ENCODE measurements around a stretch of chr16.

DNA sequence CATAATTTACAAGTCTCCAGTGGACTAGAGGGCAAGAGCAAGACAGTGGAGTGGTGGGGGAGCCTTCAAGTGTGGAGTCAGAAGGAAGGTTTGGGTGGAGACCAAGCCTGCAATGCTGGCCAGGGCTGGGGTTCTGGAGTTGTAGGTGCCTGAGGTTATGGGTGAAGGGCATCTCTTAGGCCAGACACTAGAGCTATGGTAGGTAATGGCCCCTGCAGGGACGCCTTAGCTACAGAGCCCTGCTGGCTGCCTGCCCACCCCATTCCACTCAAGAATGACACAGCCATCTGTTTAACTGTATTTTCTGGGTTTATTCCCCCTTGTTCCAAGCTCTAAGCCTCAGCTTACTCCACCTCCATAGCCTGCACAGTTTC is 2.4 kb downstream of the PSMB10 start:
- PRO-cap, 3 experiments = no peak in any of the 3 experiments
- RRBS = no CpG with 5 or more reads among the region's 1 CpG

GRCh38 chr16:67947877-67948876 is 4.3 kb upstream of the LCAT start:
- PRO-cap, 3 experiments = no peak in any of the 3 experiments
- RRBS = no CpG with 5 or more reads among the region's 24 CpGs

DNA sequence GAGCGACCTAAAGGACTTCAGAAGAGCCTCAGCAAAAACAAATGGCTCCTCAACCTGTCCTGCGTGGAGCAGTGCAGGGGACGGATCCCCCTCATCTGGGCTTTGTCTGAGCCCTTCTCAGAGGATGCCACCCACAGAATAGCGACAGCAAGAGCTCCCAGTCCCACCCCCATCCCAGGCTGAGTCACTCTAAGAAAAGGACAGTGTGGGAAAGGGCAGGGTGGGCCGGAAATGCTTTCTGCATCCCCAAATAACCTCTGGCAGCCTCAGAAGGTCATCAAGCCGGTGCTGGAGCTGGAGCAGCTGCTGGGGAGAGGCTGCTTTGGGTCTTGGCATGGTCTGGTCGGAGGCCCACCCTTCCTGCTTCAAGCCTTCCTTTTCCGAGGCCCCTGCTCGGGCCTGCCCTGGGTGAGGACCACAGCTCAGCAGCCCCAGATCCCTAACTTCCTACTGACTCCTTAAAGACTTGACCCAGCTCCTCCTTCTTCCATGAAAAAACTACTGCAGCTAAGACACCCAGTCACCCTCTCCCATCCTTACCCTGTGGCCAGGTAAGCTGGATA is 8.8 kb downstream of the SLC12A4 start:
- PRO-cap, 3 experiments = no peak in any of the 3 experiments
- RRBS = 0% methylated on average over 2 of the region's 9 CpGs

DNA sequence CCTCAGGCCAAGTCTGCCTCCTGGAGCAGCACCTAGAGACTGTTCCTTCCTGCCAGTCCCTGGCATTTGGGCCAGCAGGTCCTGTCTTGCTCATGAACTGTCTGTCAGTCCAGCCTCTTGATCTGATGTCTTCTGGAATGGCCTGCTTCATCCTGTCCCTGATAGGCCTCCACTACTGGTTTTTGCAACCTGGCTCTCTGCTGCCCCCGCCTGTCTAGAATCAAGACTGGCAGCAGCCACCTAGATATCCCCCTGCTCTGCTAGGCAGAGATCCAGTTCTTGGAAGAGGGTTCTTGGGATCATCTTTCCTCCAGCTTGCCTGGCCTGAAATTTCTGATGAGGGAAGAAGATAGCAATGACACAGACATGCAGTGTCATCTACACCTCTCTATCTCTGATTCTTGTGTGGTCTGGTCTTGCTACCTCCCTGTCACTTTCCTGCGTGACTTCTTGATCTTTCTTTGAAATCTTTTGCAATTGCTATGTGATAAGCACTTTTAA is 20.4 kb upstream of the NFATC3 start:
- PRO-cap, 3 experiments = no peak in any of the 3 experiments
- RRBS = no CpG with 5 or more reads among the region's 2 CpGs

DNA sequence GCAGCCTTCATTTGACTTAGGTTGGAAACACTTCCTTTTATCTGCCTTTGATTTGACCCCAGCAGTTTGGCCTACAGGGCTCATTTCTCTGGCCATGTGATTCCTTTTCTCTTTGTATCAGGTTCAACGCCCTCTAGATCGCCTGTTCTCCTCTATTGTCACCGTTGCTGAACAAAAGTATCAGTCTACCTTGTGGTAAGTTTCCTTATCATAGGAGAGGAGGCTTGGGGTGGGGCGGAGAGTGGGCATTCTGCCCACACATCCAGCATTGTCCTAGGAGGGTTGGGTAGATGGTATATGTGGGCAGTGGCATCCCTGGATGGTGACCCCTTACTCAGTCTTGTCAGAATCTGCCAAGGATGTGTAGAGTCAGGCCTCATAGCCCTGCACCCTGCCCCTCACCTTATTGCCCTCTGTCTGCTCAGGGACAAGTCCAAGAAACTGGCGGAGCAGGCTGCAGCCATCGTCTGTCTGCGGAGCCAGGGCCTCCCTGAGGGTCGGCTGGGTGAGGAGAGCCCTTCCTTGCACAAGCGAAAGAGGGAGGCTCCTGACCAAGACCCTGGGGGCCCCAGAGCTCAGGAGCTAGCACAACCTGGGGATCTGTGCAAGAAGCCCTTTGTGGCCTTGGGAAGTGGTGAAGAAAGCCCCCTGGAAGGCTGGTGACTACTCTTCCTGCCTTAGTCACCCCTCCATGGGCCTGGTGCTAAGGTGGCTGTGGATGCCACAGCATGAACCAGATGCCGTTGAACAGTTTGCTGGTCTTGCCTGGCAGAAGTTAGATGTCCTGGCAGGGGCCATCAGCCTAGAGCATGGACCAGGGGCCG is 6.6 kb upstream of the NFATC3 start:
- PRO-cap, 3 experiments = no peak in any of the 3 experiments
- RRBS = no CpG with 5 or more reads among the region's 11 CpGs

- PRO-cap, 3 experiments = no peak in any of the 3 experiments
- RRBS = no CpG with 5 or more reads among the region's 4 CpGs
Measured at GRCh38 chr16:68083789-68084112, 1.4 kb upstream of the NFATC3 start.

DNA sequence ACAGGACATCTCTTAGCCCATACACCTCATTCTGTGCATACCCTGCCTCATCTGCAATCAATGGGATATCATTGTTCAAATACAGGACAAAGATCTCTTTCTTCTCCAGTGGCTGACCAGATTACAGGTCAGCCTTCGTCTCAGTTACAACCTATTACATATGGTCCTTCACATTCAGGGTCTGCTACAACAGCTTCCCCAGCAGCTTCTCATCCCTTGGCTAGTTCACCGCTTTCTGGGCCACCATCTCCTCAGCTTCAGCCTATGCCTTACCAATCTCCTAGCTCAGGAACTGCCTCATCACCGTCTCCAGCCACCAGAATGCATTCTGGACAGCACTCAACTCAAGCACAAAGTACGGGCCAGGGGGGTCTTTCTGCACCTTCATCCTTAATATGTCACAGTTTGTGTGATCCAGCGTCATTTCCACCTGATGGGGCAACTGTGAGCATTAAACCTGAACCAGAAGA is 44.6 kb downstream of the ESRP2 start:
- PRO-cap, 3 experiments = no peak in any of the 3 experiments
- RRBS = no CpG with 5 or more reads among the region's 5 CpGs

GRCh38 chr16:68247262-68248388 is 2.5 kb downstream of the PLA2G15 start:
- PRO-cap, 3 experiments = no peak in any of the 3 experiments
- RRBS = no CpG with 5 or more reads among the region's 13 CpGs

DNA sequence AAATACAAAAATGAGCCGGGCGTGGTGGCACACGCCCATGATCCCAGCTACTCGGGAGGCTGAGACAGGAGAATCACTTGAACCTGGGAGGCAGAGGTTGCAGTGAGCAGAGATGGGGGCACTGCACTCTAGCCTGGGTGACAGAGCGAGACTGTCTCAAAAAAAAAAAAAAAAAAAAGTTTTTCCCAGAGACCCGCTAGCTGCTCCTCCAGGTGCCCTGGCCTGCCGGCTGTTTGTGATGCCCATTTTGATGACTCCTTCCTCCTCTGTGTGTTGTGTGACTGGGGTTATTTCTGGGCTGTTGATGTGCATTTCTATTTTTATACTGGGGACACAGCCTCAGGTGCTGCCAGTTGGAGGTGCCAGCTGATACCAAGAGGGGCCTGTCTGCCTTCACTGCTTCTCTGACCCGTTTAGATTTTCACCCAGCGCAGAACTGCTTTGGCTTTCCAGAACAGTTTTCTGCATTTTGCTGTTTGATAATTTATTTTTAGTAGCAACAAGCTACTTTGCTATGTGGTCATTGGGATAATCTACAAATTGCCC is 6.6 kb downstream of the PLA2G15 start:
- PRO-cap, 3 experiments = no peak in any of the 3 experiments
- RRBS = no CpG with 5 or more reads among the region's 9 CpGs

DNA sequence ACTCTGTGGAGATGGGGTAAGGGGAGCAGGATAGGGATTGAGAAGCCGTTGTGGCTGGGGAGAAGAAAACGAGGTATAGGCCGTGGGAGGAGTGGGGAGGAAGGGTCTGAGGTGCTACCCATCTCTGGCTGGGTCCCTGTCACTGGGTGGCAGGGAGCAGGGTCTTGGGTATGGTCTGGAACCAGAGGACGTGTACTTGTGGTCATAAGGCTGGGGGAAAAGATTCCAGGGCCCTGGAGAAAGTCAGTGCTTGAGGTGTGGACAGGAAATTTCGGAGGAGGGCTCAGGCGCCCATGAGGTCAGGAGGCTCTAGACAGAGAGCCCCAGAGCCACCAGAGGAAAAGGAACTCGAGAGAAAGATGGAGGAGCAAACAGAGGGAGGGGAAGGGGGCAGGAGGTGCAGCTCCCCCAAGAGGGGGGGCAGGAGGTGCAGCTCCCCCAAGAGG is 810 bp upstream of the SLC7A6 start:
- PRO-cap, 3 experiments = no peak in any of the 3 experiments
- RRBS = no CpG with 5 or more reads among the region's 7 CpGs

- PRO-cap, 3 experiments = no peak in any of the 3 experiments
- RRBS = no CpG with 5 or more reads among the region's 4 CpGs
Measured at GRCh38 chr16:68265917-68266029, 1.4 kb downstream of the SLC7A6 start.

- PRO-cap, 3 experiments = no peak in any of the 3 experiments
- RRBS = no CpG with 5 or more reads among the region's 18 CpGs
Measured at GRCh38 chr16:68296291-68297048, 14.3 kb downstream of the SLC7A6OS start.

DNA sequence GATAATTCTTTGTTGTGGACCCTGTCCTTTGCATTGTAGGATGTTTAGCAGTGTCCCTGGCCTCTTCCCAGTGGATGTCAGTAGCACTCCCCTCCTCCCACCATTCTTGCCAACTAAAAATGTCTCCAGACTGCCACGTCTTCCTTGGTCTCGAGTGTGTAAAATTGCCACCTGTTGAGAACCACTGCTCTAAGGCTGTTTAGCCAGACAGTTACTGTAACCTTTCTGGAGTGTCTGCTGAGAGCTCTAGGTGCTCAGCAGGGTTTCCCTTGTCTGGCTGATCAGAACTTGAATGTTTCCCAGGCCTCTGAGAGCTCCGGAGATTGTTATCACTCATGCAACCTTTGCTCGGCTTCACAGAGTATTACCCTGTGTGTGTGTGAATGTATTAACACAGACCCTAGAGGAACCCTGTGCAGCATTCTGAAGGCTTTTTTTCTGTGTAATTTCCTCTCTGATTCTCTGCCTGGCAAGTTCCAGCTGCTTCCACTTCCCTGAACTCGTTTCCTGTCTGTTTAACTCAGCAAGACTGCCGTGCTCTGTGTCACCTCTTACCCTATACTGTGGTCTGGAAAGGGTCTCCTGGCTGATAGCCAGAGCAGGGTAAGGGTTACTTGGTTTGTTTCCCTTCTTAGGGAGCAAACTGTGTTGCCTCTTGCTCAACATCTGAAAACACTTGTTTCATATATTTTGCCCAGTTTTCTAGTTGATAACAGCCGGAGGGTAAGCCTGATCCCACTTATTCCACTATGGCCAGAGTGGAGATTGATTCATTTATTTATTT is 21.6 kb downstream of the PRMT7 start:
- PRO-cap, 3 experiments = no peak in any of the 3 experiments
- RRBS = no CpG with 5 or more reads among the region's 7 CpGs

GRCh38 chr16:68507613-68508041 is 31.5 kb upstream of the ZFP90 start:
- PRO-cap, 3 experiments = no peak in any of the 3 experiments
- RRBS = no CpG with 5 or more reads among the region's 5 CpGs

DNA sequence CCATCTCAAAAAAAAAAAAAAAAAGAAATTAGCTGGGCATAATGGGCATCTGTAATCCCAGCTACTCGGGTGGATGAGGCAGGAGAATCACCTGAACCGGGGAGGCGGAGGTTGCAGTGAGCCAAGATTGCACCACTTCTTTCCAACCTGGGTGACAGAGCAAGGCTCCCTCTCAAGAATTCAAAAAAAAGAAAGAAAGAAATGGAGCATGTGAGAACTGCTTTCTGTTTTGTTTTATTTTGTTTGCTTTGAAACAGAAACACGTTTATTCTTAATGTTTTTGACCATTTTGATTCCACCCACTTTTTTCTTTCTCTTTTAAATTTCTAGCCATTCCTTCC is 47.9 kb downstream of the TANGO6 start:
- PRO-cap, 3 experiments = no peak in any of the 3 experiments
- RRBS = no CpG with 5 or more reads among the region's 4 CpGs

DNA sequence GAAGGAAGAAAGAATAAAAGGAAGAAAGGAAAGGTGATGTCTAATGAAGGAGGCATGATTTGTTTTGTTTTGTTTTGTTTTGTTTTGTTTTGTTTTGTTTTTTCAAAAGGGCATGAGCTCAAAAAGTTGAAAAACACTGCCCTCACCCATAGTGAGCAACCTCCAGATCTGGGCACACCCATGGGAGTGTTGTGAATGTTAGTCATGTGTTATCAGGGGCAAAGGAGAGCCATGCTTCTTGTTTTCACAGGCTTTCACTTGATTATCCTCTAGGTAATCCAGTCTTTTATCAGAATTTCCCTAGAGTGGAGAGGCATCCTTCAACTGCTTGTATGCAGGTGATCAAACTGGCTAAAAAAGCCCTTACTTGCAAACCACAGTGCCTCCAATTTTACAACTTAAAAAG is 80.4 kb downstream of the TANGO6 start:
- PRO-cap, 3 experiments = no peak in any of the 3 experiments

DNA sequence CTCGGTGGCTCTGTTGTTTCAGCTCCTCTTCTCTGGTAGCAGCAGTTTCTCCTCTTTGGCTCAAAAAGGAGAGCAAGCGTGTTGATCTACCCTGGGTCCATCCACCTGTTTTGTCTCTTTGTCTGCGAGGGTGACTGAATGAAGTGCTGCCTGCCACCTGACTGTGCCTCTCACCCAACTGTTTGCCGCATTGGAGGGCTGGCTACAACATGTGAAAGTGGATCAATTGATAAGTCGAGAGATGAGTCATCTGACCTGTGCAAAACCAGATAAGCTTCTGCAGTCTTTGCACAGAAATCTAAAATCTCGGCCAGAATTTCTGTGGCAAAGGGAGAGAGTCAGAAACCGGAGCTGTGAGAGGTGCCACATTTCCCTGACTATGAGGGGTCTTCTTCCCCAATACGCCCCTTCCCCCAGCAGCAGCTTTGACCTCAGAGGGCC is 16.4 kb upstream of the HAS3 start:
- PRO-cap, 3 experiments = no peak in any of the 3 experiments
- RRBS = no CpG with 5 or more reads among the region's 8 CpGs

GRCh38 chr16:69216092-69216697 is 29.2 kb downstream of the SNTB2 start:
- PRO-cap, 3 experiments = no peak in any of the 3 experiments
- RRBS = no CpG with 5 or more reads among the region's 4 CpGs

DNA sequence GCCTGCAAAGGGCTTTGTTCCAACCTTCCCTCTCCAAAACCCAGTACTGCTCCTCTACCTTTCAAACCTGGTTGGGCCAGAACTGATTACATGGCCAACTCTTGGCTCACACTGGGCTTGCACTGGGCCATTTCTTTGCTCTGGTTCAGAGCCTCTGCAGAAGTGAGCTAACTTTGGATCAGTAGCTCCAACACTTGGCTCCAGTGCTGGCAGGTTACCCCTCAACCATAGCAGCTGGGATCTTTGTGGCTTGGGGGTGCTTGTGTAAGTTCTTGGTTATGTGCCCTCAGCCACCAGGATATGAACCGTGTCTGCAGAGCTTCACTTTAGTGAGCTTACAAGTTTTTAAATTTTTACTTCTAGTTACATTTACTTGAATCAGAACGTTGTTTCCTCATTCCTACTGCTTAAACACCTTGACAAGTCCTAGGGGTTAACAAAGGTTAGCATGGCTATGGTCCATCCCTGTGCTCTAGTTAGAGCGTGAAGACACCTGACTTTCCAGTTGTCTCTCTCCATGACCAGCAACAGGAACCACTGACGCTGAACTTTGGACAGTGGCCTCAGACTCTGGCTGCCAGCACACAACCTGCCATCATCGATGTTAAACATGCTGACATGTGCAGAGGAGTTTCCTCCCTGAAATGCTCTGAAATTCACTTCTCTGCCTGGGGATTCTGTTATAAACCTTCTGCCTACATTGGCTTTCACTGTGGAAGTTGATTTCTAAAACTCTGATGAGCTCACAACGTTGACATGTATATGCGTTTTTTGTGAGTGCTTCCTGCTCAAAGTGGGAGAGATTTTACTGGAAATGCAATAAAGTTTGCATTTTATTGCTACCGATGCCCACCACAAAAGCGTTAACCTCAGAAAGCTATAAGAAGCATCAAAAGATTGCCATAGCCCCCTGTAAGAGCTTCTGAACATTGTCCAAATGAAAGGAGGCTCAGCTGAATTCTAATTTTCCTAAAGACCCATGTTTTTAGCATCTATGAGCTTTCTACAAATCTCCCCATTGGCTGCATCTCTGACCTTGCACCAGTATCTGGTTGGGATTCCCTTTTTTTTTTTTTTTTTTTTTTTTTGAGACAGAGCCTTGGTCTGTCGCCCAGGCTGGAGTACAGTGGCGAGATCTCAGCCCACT is 3.9 kb downstream of the PDF start:
- PRO-cap, 3 experiments = no peak in any of the 3 experiments
- RRBS = no CpG with 5 or more reads among the region's 11 CpGs

DNA sequence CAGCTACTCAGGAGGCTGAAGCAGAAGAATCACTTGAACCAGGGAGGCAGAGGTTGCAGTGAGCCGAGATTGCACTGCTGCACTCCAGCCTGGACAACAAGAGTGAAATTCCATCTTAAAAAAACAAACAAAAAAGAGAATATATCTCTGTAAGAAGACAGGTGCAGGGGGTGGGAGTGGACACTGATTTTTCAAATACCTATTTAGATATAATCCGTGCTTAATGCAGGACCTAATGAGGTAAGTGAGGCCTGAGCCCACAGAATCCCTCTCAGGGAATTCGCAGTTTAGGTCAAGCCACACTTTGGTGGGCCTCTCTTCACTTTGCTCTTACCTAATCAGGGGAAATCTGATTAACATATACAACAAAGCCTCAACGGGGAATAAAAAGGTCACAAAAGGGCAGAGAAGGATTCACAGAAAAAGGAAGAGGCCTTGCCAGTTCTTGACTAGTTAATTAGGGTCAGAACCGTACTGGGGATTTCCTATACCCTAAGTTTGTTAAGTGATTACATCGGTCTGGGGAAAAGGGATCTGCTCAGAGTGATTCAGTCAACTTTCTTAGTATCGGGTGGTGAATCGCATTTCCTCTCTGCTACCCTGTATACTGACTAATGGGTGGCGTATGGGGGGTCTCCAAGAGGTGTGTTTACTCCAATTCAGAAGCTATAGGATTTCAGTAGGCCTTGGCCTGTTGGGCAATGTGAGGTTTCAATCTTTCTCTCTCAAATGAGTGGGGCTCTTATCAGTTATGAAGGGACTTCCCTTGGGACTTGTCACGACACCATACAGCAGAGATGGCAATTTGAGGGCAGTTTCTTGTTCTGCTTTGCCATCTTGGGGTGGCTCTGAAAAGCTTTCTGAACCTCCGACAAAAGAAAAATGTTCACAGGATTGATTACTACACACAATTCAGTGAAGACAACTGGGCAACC is 1.9 kb upstream of the NFAT5 start:
- PRO-cap, 3 experiments = no peak in any of the 3 experiments
- RRBS = no CpG with 5 or more reads among the region's 11 CpGs

Data from breast (tissue), 4 donors.